Mesothelial cell of epicardium (in vitro differentiated cells): ENCODE data around the genes AVPR1A and LEMD3.

GRCh38 chr12:62481634-62482449 is 15.2 kb downstream of the MON2 start:
- PRO-cap: no peak

GRCh38 chr12:62615761-62616787 is 149.4 kb downstream of the MON2 start:
- PRO-cap: no peak

DNA sequence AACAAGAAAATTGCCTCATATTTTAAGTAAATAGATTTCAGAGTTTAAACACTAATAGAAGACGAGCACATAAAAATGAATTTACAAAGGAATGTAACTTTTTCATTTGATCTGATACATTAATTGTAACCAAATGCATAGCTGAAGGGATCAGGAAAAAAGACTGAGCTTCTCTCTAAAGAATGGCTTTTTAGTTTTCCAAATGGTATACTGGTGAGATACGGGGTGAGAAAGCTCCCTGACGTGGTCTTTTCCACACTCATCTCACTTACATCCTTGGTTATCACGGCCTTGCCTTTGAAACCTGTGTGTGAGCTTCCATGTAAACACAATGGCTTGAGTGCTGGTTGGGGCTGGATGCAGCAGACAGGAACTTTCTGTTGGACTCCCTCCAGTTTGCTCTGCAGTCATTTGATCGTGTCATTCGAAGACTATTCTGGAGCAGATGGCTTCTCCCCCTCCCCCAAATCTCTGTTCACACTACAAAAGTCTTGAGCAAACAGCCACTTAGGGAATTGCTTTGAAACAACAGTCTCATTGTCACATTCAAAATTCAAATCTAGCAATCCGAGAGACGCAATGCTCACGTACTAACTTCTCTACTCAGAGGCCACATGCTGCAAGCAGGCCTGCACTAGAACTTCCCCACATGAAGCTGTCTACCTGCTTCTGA is 214.4 kb downstream of the PPM1H start:
- PRO-cap: no peak

DNA sequence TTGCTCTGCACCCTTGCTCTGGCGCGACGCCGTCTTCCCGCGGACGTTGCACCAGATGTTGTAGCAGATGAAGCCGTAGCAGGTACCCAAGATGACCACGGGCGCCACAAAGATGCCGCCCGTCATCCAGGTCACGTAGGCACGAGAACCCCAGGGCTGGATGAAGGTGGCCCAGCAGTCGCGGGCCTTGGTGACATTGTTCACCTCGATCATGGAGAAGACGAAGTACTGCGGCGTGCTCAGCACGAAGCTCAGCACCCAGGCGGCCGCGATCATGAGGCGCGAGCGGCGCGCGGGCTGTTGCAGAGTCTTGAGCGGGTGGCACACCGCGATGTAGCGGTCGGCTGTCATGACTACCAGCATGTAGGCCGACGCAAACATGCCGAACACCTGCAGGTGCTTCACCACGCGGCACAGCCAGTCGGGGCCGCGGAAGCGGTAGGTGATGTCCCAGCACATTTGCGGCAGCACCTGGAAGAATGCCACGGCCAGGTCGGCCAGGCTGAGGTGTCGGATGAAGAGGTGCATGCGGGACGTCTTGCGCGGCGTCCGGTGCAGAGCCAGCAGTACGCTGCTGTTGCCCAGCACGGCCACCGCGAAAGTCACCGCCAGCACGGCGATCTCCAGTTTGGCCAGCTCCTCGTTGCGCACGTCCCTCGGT is 817 bp downstream of the AVPR1A start:
- PRO-cap: no peak

GRCh38 chr12:63150715-63151448 is at the start of gene AVPR1A:
TSS of gene AVPR1A (minus strand) at chr12:63151201.
- PRO-cap: no peak

GRCh38 chr12:63151449-63152075 is 561 bp upstream of the AVPR1A start:
- PRO-cap: no peak

DNA sequence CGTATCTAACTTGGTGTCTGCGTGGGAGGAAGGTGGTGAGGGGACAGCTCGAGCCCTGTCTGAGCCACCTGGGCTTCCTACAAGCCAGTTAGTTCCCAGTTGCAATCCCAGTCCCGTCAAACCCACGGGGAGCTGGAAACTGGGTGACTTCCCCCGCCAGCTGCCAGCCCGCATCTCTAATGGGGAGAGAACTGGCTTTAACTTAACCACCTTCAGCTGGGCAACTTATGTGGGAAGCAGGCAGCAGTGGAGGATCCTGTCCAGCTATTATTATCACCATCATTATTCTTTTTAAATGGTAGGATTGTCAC is 404 bp downstream of the SRGAP1 start:
- PRO-cap: no peak

- PRO-cap: no peak
These were observed 797 bp downstream of the SRGAP1 start for GRCh38 chr12:63845404-63845590.

- PRO-cap: no peak
These were observed 133.5 kb downstream of the KICS2 start for GRCh38 chr12:64088360-64089165.

DNA sequence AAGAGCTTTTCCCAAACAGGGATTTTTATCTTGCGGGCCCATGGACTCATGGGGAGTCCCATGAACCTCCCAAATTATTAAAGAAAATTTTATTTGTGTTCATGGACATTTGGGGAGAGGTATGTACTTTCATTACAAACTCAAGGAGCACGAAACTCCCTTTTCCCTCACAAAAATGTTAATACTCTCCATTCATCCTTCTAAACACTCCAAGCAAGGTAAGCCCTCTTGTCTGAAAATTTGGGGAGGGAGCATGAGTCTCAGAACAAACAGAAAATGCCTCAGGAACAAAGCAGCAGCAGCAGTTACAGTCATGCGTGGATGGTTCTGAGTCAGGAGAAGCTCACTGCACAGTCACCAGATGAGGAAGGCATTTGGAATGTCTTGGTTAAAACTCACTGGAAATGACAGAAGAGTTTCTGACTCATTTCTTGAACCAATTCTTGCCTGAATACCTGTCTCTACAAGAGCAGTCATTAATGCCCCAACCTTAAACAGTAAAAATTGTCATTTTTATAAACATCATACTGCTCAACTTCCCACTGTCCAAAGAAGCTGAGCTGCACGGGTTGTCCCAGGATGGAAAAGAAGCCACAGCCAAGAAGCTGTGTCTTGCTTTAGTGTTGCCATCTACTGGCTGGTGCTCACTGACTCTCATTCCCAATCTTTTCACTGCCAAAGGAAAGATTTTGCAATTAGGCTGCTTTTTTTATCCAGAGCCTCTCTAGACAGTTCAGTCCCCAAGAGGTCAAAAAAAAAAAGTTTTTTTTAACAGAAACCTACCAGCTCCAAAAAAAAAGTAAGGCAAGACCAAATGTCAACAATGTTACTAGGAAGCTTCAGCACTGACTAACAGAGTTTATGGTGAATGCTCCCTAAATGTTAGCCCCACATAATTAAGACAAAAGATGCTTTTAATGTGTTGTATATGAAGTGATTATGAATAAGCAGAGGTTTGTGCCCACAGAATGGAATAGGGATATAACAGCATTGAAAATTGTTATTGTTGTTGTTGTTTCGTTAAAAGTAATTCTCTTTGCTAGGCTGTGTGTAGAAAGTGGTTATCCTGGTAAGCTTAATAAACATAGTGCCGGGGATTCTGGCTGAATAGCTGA is 40.5 kb downstream of the KICS2 start:
- PRO-cap: no peak

GRCh38 chr12:64219023-64219654 is 3.0 kb downstream of the KICS2 start:
- PRO-cap: no peak

DNA sequence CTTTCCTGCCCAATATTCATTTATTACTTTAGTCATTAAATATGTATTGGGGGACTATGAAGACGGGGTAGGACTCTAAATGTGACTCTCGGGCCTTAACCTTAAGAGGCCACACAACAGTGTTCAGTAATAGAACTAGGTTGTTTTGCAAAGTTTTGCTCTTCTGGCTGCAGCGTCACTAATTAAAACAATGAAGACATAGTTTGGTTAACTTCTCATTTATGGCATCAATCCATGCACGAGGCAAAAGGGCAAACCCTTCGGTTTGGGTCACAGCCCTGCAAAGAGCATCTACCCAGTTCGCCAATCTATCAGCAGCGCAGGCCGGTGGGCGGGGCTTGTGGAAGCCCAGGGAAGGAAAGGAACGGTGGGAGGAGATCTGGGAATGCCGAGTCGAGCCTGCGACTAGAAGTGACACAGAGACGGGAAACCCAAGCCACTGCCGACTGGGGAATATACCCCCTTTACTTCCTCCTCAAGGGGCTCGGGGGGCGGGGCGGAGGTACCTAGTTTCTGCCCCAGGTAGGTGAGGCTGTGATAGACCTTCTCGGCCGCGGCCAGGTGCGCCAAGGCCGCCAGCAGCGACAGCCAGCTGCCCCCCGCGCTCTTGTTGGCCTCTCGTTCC is 487 bp downstream of the KICS2 start:
- PRO-cap: unidirectional peak, plus-strand start at position 382 of the sequence

DNA sequence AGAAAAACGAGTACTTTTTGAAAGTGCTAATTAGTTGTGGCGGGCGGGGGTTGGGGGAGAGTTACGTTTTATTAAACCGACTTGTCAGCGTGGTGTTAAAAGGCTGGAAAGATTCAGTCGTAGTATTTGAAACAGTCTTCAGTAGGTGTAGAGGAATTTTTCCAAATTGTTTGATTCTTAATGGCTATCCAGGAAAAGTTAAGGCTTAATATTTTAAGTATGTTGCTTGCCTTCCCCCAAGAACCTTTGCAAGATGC is 1.1 kb downstream of the XPOT start:
- PRO-cap: no peak

GRCh38 chr12:64542621-64543114 is 67.6 kb upstream of the RASSF3 start:
- PRO-cap: no peak

DNA sequence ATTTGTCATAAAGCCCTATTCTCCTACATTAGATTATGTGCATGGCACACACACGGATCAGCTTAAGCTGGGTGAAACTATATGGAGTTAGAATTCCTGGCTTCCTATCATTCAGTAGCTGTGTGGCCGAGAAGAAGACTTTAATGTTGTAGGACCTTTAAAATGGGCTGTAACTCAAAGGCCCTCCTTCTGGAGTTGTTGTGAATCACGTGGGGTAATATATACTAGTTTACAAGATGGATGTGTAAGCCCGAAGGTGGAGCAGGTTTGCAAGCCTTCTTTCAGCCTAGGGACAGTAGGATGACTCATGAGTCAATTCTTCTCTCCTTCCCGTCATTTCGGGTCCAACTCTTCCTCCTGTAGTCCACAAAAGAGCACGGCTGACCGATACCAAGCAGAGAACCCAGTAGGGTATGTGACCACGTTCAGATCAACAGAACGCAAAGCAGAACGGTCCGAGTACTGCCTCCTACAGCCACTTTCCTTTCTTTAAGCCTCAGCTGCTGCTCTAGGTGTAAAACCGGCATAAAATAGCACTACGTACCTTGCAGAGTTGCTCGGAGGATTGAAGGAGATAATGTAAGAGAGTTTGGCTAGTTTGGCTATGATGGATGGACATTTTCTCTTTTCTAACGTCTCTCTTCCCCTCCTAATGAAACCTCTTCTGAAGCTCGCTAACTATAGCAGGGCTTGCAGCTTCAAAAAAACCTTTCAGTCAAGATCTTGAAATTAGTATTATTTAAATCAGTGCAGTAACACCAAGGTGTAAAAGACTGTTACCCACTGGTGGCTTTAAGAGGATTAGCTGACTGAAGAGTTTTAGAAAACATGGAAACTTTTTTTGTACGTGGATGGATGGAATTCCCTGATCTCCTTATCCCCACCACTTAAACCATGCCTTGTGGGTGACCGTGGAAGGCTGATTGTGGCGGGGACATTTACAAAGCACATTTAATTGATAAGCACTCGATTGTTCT is 1.2 kb upstream of the RASSF3 start:
- PRO-cap: no peak

DNA sequence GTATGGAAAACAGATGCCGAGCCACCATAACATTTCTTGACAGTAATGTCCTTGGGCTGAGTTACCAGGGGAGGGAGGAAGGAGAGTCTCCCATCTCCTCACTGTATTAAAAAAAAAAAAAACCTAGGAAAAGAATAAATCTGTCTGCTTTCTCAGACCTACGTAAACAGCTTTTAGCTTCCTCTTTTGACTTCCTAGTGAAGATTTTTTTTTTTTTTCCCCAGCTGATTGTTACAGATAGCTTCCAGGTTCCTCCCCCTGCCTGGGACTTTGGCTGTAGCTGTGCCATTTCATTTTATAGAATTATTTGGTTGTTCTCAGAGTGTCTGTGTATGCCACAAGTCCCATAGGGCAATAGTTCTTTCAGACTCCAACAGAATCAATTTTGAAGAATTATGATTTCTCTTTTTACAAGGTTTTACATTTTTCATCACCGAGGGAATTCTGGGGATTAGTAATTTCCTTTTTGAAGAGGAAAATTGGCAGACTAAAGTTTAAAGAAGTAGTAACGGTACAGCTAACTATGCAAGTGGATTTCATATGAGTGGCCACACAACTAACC is 23.1 kb upstream of the GNS start:
- PRO-cap: no peak

GRCh38 chr12:65168862-65169853 is at the start of gene LEMD3:
TSS of gene LEMD3 (plus strand) at chr12:65169583.
- PRO-cap: unidirectional peak, plus-strand start at chr12:65169295; bidirectional peak, plus-strand start at chr12:65169583, minus-strand start at chr12:65169412

DNA sequence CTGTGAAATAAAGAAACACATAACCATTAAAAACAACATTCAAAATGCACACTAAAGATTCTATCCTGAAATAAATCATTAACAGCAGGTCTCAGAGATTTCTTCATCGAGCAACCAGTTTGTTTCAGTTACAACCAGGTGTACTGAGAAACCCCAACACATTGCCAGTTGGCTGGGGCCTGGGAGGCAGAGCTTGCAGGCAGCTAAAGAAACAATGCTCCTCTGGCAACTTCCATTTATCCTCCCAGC is 181.5 kb downstream of the MSRB3 start:
- PRO-cap: no peak

- PRO-cap: no peak
These were observed 232.3 kb downstream of the MSRB3 start for GRCh38 chr12:65510633-65511241.

DNA sequence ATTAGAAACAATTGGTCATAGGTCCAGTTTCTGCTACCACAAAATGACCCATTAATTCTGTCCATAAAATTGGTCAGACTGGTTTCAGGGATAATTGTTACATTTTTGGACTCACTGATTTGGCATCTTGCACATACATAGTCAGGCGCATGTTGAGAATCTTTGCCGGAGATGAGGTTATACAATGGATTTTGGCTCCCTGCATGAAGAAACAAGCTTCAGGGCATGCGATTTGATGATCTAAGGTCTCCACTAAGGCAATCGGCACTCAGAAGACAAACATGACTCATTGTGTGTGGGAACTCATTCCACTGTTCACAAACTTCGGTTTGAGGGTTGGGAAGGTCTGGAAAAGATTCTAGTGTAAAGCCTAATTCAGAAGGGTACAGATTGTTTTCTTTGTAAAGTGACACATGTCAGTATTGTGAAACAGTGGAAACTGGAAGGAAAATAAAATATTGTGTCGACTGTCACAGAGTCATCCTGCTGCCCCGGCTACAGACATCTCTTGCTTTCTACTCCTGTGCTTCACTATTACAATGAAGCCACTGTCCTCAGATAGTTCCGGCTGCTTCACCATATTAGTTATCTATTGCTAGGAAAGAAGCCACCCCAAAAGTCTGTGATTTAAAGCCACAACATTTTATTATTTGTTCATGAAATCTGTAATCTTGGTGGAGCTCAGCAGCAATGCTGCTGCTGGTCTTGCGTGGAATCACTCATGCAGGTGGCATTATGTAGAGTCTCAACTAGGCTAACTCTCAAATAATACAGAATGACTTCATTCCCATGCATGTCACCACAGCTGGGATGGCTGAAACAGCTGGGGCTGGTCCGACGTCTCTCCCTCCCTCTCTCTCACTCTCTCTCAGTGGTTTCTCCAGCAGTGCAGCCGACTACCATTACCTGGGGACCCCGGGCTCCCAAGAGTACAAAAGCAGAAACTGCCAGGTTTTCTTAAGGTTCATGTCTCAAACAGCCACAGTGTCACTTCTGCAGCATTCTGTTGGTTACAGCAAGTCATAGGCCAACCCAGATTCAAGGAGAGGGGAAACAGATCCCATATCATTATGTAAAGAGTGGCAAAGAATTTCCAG is 192.4 kb upstream of the HMGA2 start:
- PRO-cap: no peak